ENCODE results near the gene HSPA9.

- RRBS: no CpG with 5 or more reads among the region's 3 CpGs
These were observed 15.3 kb downstream of the CDC25C start for GRCh38 chr5:138316363-138316735.

DNA sequence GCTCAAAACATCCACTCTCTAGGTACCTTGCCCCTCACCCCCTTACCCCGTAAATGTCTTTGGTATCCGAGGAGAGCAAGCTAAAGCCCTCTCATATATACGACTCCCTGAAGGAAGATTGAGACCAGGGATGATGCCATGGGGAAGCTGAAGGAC, 306 bp upstream of the KDM3B start:
- RRBS: no CpG with 5 or more reads among the region's 3 CpGs

DNA sequence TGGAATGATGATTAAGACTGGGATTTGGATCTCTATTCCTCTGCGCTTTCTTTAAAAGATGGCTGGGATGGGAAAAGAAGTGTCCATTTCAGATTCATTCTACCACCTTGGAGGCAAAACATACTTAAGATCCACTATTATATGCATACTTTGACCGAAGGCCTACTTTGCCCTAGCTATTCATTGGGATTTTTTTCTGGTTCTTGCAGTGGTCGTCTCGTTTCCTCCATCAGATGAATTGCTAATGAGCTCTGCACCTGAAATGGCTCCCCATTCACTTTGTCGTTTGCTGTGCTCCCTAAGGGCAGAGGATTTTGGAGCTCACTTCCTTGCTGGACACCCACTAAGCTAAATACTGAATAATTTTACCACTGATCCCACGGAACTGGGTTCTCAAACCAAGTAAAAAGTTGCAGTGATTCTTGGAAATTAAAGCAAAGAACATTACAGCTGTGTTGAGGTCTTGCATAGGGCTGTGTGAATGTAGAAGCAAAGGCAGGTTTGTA, 1.9 kb downstream of the KDM3B start:
- RRBS: no CpG with 5 or more reads among the region's 6 CpGs

- RRBS: no CpG with 5 or more reads among the region's 4 CpGs
These were observed 17.2 kb downstream of the KDM3B start for GRCh38 chr5:138369577-138370247.

GRCh38 chr5:138425317-138425854, 13.5 kb upstream of the REEP2 start:
- RRBS: no CpG with 5 or more reads among the region's 9 CpGs

DNA sequence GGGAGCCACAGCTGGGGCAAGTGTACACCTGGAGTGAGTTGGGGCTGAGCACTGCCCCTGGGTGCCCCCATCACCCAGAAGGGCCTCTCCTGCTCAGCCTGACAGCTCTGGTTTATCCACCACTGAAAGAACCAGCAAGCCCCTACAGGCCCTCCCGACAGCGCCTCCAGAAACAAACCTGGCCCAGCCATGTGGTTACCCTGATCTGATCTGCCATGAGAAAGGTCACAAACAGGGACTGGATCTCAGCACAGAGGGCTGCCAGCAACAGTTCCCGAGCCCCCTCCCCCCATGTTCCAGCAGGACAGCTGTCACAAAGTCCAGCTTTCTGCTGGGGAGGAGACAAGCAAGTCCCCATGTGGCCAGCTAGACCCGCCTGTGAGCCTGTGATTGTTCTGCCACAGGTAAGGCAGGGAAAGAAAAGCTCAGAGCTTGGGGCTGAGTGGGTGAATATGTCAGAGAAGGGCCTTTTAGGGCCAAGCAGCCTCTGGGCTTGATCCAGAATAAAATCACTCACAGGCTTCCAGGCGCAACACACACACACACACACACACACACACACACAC, 27.8 kb downstream of the EGR1 start:
- RRBS: no CpG with 5 or more reads among the region's 5 CpGs

- RRBS: no CpG with 5 or more reads among the region's 10 CpGs
These were observed 13.2 kb downstream of the ETF1 start for GRCh38 chr5:138529694-138530367.

DNA sequence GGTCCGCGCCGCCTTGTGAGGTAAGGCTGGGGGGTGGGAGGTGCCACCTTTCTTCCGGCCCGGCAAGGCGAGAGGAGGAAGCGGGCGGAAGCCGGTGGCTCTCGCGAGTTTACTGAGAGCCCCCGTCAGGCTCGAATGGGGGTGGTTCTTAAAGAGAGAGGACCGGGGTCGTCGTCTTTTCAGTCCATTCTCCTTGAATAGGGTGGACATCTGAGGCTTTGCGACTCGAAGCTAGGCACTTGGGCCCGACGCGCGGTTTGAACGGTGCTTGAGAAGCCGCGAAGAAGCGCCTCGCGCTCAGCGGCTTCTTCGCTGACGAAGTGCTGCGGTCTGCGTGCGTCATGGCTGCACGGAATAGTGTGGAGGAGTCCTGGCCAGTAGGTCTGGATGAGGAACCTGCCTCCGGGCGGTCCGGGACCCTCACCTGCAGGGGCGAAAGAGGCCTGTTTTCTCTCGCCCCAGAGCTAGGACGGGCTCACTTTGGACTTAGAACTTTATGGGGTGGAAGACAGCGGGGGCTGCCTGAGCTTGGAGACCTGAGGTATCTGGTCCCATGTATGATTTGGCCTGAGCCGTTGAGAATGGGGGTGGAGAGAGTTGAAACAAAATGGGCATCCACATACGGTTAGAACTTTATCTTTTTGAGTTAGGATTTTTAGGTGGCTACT, 483 bp upstream of the ETF1 start:
- RRBS: 3% methylated on average over 6 of the region's 44 CpGs

DNA sequence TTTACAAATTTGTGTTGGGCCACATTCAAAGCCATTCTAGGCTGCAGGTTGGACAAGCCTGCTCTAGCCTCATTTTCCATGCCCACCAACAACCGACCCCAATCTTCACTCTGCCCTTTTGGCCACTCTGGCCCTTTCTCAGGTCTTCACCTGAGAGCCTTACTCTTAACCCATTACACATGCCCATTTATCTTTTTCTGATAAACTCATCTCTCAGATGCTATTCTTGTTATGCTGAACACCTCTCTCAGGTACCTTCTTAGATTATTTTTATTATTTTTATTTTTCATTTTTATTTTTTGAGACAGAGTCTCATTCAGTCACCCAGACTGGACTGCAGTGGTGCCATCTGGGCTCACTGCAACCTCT, 11.4 kb downstream of the HSPA9 start:
- RRBS: no CpG with 5 or more reads among the region's 1 CpG

- RRBS: 2% methylated on average over 3 of the region's 57 CpGs
These were observed at the start of gene HSPA9 for GRCh38 chr5:138574612-138575574. Gene HSPA9, minus strand, starts transcription at chr5:138575401.

DNA sequence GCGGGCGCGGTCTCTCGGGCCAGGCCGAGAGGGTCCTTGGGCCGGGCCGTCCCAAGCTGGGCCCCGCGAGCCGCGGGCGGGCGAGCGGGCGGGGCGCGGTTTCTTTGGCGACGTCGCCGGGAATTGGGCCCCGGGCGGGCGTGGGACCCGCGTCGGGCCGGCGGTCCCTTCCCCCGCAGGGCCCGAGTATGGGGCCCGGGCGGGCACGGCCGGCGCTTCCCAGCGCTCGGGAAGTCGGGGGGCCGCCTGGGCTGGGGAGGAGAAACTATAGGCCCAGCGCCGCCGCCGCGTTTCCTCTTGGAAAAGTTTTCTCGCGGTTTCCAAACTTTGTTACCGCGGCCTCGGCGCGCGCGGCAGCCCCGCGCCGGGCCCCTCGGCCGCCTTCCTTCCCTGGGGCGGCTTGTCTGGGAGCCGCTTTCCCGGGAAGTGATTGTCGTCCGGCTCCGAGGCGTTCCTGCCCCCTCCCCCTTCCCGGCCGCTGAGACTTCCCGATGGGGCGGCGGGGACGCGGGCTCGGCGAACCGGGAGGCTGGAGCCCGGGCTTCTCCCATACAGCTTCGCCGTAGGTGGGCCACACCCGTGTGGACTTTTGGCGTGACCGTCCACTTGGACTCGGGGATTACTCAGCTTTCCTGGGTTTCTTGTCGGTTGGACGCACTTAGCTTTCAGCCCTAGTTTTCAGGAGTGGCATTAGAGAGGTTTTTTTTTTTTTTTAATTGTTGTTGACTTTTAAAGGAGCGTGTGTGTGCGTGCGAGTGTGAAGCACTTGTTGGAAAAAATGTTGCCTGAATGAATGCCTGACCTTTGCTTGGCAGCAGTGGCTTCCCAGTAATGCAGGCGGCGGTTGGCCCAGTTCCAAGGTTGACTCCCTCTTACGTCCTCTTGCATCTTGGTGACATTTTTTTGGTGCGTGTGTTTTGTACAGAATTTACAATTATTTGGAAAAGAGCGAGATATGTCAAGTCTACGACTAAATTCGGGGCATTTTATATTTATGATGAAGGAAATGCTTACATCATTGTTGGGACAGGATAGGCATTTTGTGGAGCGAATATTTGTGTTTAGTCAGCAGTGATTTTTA, 648 bp downstream of the CTNNA1 start:
- RRBS: 2% methylated on average over 32 of the region's 96 CpGs

DNA sequence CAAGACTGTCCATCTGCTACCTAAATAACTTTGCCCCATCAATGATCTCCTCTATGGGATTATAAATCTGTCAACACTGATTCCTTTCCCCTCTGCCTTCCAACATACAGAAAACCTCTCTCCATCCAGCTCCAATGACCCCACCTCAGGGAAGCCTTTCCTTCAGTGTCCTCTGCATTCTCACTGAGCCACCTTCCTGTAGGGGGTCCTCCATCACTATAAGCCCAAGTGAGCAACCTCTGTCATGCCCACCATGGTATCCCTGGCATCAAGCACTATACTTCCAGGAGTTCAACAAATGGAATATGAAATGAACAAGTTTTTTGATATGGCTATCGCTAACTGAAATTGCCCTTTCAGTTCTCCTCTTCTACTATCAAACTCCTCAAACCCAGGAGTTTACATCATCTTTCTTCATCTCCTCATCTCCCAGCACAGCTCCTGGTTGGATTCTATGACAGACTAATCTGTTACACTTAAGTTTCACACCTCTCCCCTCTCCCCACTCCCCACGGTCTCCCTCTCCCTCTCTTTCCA, 86.8 kb downstream of the SIL1 start:
- RRBS: no CpG with 5 or more reads among the region's 2 CpGs

DNA sequence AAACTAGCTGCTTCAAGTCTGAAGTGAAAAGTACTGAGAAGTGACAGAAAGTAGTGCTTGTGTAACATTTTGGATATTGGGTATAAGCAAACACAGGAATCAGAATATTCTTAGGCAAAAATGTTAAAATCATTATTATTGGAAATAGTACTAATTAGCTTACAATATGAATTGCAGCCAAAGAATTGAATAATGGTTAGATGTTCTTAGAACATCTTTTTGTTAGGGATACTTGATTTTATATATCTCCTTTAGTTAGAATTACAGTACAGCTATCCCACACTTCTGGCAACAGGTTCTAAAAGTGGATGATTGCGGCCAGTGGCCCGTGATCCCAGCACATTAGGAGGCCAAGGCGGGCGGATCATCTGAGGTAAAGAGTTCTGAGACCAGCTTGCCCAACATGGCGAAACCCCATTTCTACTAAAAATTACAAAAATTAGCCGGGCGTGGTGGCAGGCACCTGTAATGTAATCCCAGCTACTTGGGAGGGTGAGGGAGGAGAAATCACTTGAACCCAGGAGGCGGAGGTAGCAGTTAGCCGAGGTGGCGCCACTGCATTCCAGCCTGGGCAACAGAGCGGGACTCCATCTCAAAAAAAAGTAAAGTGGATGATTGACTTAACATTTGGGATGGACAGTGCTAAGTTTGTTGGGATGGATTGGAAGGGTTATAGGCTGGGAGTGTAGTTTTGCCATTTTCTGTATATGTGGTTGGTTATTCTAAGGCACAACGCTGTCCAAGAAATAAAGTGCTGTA, 3.2 kb downstream of the MATR3 start:
- RRBS: no CpG with 5 or more reads among the region's 12 CpGs

GRCh38 chr5:139306937-139308456, 14.0 kb downstream of the MATR3 start:
- RRBS: no CpG with 5 or more reads among the region's 15 CpGs

- RRBS: no CpG with 5 or more reads among the region's 4 CpGs
These were observed 22.1 kb downstream of the MATR3 start for GRCh38 chr5:139315401-139316288.

DNA sequence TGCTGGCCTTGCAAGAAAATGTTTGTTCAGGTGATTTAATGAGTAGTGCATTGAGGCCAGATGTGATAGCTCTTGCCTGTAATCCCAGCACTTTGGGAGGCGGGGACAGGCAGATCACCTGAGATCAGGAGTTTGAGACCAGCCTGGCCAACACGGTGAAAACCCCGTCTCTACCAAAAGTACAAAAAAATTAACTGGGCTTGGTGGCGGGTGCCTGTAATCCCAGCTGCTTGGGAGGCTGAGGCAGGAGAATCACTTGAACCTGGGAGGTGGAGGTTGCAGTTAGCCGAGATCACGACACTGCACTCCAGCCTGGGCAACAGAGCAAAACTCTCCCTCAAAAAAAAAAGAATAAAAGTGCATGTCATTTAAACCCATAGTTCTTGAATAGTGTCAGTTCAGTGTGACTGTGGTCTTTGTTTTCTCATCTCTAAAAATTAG, 13.0 kb upstream of the PAIP2 start:
- RRBS: no CpG with 5 or more reads among the region's 6 CpGs

GRCh38 chr5:139331921-139332347, 9.7 kb upstream of the PAIP2 start:
- RRBS: no CpG with 5 or more reads among the region's 2 CpGs

DNA sequence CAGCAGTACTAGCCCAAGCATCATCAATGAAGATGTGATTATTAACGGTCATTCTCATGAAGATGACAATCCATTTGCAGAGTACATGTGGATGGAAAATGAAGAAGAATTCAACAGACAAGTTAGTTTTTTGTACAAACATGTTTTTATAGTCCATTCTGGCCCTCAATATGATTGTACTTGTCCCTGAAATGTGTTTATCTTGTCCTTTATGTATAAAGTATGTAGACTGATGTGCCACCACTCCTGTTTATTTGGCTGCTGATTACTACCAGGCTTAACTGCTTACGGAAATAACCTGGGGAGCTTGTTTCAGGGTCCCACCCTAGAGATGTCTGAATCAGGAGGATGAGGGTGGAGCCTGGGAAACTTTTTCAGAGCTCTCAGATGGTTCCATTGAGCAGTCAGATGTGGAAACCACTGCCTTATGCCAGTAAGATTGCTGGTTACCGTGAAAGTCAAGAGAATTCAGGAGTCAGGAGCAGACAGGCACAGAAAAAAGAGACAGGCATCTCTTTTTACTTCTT, 19.2 kb downstream of the SLC23A1 start:
- RRBS: no CpG with 5 or more reads among the region's 3 CpGs

DNA sequence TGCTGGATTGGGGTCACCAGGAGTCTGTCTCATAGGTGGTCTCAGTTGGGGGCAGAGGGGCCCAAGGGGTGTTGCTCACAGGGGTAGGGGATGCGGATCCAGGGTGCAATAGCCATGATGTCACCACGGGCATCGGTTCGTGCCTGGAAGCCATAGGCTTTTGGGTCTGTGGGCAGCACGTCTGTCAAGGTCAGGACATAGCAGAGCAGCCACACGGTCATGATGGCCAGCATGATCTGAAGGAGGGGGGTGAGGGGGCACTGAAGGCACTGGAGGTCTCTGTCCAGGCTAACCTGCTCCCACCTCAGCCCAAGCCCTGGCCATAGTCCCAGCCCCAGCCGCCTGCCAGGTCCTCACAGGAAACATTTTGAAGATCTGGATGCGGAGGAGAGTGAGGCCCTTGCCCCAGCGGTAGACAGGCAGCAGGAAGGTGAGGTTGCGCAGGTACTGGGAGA, 3.5 kb downstream of the SLC23A1 start:
- RRBS: no CpG with 5 or more reads among the region's 10 CpGs

GRCh38 chr5:139384864-139385777, 2.0 kb upstream of the SLC23A1 start:
- RRBS: no CpG with 5 or more reads among the region's 10 CpGs